SK-MEL-5 (cell line): Measurements from ENCODE around the genes PKIB, NKAIN2, NCOA7, HINT3, KIAA0408 and C6orf58.

DNA sequence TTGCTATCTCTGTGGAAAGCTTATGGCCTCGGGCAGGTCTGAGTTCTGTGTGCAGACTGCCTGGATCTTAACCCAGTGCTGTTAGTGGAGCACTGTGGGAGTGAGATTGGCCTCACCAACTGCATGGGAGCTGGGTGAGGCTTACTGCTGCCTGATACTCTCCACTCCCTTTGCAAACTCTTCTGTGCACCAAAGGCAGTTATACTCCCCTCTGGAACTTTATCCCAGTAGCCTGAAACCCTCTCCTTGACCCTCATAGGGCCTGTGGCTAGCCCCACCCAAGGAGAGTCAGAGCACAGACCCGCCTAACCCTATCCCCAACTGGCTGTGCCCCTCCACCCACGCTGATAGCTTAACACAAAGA lies 41.4 kb upstream of the PKIB start:
RAMPAGE:
- cytosol, long total RNA: no peak
- long total RNA: no peak
- nucleus, long total RNA: no peak

DNA sequence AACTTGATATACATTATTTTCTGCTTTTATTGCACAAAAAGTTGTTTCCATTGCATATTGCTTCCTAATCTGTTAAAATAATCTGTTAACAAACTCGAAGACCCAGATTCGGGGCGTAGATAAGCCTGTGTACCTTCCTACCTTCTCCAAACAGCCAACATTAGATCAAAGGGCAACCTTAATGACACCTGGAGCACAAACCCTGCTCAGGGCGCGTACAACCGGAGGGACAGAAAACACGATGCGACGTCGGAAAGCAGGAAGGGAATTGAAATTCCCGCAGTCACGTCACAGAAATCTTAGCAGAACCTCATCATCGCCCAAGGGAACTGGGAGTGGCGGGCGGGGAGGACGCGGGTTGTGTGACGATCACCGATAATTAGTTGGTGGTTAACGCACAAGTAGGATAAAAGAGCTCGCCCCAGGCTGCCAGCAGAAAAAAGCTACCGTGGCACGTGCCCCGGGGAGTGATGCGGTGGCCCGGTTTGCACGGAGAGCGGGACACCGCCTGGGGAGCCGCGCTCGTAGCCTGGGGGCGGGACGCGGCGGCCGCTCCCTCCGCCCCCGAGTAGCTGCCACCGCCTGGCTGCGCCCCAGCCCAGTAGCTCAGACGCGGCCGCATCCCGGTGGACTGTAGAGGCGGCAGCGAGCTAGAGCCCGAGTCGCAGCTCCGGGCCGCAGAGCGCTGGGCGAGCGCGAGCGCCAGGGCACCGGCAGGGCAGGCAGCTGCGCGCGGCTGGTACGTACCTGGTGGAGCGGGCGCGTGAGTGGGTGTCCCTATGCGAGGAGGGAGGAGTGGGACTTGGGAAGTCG lies at the start of gene PKIB:
Gene PKIB (plus strand): TSS at position 609 of the 813 bp plus-strand sequence.
RAMPAGE:
- cytosol, long total RNA: no peak
- long total RNA: no peak
- nucleus, long total RNA: no peak

GRCh38 chr6:123439392-123440050 lies 197.2 kb downstream of the TRDN start:
RAMPAGE:
- cytosol, long total RNA: no peak
- long total RNA: no peak
- nucleus, long total RNA: no peak

DNA sequence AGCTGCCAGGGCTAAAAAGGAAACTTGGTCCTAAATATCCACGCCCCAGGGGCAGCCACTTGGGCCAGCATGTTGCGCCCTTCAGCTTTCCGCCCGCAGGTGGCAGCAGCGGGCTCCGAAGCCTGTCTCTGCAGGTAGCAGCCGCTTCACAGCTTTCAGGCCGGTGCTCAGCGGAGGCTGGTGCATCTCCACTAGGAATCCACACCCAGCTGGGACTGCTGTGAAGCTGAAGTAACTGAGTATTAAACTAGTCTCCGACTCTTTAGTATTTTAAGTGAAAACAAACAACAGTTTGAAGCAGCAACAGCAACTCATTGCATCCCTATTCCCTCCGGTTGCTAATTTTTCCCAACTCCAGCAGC lies 1.0 kb upstream of the NKAIN2 start:
RAMPAGE:
- cytosol, long total RNA: no peak
- long total RNA: no peak
- nucleus, long total RNA: no peak

DNA sequence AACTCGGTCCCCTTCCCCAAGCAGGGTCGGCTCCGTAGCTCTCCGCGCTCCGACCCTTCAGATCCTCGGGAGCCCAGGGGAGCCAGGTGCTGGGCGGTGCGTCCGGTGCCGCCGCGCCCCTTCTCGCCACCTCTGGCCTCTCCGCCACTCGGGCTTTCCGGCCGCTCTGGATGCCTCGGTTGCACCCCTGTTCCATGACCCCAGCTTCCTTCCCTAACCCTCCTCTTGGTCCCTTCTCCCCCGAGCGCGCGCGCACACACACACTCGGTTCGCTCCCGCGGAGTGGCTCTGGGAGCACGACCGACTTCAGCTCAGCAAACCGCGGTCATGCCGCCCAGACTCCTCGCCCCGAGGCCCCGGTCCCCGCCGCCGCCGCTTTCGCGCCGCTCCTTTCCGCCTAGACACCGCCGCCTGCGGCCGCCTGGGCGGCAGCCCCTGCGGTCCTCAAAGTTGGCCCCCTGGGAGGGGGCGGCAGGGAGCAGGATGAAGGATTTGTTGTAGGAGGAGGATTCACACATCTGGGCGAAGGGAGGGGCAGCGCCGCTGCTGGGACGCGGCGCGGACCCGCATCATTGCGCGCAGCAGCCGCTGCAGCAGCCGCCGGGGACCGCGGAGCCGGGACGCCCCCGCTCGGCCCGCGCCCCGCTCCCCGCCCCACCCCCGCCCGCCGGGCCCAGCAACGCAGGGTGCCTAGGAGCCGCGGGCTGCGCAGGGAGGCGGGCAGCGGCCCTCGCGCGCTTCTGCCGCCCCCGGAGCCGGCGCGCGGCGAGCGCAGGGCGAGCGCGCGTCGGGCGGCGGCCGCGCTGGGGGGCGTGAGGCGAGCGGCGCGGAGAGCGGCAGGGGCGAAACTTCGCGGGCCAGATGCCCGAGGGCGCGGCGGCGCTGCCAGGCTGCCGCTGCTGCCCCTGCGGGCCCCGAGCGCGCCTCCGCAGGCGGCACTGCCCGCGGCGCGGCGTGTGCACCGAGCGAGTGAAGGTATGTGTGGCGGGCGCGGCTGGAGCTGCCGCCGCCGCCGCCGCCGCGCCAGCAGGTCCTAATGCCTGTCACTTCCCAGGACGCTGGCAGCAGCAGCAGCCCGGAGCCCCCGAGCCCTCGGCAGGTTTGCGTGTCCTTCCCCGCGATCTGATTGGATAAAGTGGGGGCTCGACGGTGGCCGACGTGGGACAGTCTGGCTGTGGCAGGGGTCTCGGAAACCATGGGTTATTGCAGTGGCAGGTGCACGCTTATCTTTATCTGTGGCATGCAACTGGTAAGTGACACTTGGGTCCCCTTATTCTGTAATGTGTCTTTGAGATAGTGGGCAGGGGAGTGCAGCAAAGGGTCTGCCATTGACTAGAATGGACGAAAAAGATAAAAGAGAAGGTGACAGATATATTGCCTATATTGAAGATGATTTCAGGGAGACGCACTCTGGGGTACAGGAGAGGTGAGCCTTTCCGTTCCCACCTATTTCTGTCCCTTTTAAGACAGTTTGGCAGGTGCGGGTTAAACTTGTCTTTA lies at the start of gene NKAIN2:
Gene NKAIN2 (plus strand): TSS at position 860 of the 1,500 bp plus-strand sequence.
RAMPAGE:
- cytosol, long total RNA: no peak
- long total RNA: no peak
- nucleus, long total RNA: no peak

DNA sequence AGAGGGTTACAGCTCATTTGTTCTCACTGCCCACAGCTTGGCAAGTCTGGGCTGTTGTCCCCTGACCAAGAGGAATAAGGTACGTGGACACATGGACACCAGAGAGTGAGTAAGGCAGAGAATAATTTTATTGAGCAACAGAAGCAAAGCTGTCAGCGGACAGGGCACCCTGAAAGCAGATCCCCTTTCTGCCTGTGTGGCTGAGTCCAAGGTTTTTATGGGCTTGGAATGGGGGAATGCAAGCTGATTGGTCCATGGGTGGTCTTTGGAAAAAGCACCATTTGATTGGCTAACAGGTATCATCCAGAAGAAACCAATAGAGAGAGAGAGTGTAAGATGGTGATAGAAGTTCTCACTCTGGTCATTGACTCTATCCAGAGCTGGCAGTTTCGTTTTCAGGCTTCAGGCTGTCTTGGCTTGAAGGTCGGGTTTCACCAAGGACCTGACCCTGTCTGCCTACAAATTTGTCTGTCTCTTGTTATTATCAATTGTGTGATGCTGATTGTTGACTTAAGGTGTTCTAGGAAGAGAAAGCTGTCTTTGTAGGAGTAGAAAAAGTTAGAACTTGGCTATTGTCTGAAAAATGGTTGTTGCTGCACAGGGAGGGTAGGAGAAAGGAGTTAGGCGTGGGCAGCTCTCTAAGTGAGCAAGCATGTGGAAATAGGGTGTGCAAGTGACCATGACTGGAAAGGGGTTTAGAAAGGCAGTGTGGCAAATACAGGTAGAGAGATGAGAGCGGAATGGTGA lies 16.7 kb downstream of the RNF217 start:
RAMPAGE:
- cytosol, long total RNA: no peak
- long total RNA: no peak
- nucleus, long total RNA: no peak

DNA sequence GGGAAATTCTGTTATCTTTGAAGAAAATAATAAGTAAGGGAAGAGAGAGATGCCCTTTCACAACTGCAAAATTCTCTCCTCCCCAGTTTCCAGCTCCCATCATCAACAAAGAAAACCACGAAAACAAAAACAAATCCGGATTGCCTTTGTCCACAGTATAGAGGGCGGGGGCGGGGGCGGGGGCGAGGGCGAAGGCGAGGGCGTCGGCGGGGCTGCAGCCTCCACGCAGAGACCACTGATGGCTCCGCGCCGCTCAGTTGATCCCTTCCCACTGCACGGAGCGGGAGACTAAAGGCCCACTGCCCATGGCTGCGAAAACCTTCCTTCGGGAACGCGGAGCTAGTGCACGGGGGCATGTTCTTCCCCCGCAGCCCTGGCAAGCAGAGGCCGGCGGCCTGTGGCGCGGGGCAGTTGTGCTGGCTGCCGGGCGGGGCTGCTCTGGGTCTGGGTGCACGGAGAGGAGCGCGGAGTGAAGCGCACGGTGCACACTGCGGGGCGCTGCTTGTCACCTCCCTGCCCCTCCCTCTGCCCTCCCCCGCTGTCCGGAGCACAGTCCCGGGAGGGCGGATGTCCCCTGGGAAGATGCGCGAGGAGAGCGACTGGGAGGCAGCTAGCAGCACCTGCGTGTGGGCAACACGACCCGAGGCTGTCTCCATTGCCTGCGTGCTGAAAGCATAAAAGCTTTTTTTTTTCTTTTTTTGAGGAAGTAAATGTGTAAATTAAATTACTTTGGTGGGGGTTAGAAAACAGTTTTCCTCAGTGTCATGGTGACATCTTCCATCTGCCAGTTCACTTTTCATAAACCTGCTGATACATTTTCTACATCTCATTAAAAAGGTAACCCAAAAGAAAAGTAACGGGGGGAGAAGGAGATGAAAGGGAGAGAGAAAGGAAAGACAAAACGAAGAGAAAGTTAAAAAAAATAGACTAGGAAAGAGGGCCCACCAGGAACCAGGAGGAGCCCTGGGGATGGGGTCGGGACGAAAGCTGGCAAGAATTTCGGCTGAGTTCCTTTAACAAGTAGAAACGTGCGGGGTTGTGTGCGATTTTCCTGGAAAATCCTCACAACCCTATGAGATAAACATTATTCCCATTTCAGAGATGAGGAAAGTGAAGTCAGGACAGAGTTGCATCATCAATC lies 53.9 kb upstream of the TPD52L1 start:
RAMPAGE:
- cytosol, long total RNA: no peak
- long total RNA: no peak
- nucleus, long total RNA: no peak

RAMPAGE:
- cytosol, long total RNA: no peak
- long total RNA: no peak
- nucleus, long total RNA: no peak
These were observed 646 bp downstream of the TPD52L1 start for GRCh38 chr6:125154126-125154712.

GRCh38 chr6:125362911-125364351 lies 61.7 kb upstream of the HDDC2 start:
RAMPAGE:
- cytosol, long total RNA: no peak
- long total RNA: no peak
- nucleus, long total RNA: no peak

DNA sequence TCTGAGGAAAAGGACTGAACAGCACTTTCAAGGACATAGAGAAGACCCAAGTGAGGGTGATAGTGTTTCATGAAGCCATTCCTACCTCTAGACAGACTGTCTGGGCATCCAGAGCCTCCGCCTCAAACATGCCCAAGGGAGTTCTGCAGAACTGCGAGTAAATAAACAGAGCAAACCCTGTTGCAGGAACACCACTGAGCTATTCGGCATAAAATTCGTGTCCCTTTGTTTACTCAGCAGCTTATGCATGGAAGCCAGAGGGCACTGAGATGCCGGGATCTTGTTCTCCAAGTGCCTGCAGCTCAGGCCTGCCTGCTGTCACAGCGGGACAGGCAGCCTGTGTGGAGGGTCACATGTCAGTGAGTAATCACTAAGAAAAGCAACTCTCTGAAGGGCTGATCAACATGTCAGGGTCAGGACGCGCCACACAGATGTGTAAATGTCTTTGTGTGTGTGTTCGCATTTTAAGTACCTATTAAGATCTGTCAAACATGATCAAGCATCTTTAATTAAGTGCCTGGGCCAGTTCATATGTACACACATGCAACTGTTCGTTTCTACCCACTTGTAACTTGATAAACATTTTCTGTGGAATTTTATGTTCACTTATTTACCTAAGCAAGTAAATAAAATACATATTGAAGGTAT lies 164.8 kb upstream of the HEY2 start:
RAMPAGE:
- cytosol, long total RNA: no peak
- long total RNA: no peak
- nucleus, long total RNA: no peak

GRCh38 chr6:125707188-125707522 lies 42.3 kb upstream of the HEY2 start:
RAMPAGE:
- cytosol, long total RNA: no peak
- long total RNA: no peak
- nucleus, long total RNA: no peak

DNA sequence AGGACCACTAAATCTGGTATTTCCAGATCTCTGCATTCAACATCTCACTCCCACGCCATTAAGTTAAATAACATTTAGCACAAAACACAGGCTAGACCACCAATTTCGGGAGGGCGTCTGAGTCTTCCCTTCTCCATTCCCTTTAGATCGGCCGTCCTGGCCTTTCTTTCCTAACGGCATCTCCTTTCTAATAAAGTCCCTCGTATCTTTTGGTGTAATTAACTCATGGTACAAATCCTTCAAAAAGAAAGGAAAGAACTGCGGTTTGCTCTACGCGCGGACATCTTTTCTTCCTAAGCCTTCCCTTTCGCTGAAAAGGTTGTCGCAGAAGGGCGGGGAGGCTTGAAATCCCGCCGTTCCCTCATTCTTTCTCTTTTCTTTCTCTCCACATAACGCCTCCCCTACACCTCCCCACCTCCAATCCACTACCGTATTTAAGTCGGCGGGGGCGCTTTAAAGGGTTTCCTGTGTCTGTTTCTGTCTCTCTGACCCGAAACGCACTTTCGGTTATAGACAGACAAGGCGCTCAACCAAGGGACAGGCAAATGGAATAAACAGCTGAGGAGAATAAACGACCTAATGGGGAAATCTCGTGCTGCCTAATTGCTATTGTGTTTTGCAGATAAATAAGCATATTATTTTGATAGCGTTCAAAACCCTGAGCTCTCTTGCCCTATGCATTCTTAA lies 2.7 kb upstream of the HEY2 start:
RAMPAGE:
- cytosol, long total RNA: no peak
- long total RNA: no peak
- nucleus, long total RNA: no peak

DNA sequence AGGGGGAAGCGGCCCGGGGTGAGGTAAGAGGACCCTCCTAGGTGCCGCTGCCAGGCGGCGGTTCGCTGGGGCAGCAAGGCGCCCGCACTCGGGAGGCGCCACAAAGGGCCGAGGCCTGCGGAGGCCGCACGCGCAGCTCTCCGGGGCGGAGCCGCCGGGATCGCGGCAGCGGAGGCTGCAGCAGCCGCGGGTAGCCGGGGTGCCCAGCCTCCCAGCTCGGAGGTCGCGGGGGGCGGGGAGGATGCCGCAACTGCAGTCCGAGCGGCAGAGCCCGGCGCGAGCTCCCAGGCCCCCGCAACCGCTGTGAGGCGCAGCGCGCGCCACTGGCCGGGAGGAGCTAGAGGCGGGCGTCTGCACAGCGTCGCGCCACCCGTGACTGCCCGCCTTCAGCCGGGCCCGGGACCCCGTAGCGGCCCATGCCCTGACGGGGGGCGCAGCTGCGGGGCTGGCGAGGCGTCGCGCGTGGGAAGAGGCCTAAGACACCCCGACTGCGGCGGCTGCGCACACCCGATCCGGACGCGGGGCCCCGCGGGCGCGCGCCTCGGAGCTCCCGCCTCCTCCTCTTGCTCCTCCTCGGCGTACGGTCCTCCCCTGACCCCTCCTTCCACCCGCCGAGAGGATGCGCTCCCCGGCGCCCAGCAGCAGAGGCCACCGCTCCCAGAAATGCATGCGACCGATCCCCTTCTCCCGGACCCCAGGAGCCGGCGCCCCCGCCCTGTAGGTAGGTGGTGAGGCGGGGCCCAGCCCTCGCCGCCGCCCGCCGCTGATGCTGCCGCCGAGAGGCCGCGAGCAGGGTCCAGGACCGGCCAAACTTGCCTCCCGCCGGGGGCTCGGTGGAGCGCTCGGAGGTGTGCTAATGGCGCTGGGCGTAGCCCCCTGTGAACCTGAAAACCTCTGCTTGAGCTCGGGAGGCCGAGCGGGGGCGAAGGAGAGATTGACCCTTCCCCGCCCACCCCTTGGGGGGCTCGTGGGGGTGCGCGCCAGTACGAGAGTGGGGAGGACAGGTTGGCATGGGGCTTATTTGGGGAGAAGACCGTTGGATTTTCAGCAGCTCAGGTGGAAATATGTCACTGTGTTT lies at the start of gene NCOA7:
Gene NCOA7 (plus strand): TSS at position 614 of the 1,078 bp plus-strand sequence.
RAMPAGE:
- cytosol, long total RNA: start-site peak on the plus strand centred at position 617 of the sequence, 58 bp wide, 222 and 214 reads in 2 replicates
- long total RNA: start-site peak on the plus strand centred at position 625 of the sequence, 73 bp wide, 77 and 87 reads in 2 replicates
- nucleus, long total RNA: start-site peak on the plus strand centred at position 634 of the sequence, 92 bp wide, 212 and 40 reads in 2 replicates

DNA sequence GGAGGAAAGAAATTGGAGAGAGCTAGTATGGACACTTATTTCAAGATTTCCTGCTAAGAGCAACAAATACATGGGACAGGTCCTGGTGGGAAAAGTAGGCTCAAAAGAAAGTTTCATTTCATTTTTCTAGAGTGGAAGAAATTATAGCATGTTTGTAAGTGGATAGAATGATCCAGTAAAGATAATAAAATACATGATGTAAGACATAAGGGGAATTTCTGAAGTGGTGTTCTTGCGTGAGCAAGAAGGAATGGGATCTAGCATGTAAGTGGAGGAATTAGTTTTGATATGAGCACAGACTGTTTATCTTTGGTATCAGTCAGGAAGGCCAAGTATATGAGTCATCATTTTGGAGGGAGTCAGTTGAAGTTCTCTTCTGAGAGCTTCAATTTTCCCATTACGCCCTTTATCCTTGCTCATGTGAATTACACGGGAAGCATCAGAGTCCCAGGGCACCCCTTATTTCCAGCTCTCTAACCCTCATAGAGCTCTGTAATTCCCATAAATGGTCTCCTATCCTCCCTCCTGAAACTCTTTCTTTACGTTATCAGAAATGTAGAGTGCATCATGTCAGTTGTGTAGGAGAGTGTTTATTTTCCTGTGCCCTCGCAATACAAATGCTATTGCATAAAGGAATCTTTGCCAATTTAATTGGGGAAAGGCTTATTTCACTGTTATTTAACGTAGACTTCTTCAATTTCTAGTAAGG lies 10.3 kb upstream of the HINT3 start:
RAMPAGE:
- cytosol, long total RNA: no peak
- long total RNA: no peak
- nucleus, long total RNA: no peak

RAMPAGE:
- cytosol, long total RNA: start-site peak on the plus strand at chr6:125956765-125956972, 287 and 330 reads in 2 replicates
- long total RNA: start-site peak on the plus strand at chr6:125956763-125956971, 286 and 291 reads in 2 replicates
- nucleus, long total RNA: start-site peak on the plus strand at chr6:125956750-125956875, 19 and 31 reads in 2 replicates
These were observed at the start of gene HINT3 for GRCh38 chr6:125956446-125957548. HINT3 (plus strand) TSS chr6:125956770.

DNA sequence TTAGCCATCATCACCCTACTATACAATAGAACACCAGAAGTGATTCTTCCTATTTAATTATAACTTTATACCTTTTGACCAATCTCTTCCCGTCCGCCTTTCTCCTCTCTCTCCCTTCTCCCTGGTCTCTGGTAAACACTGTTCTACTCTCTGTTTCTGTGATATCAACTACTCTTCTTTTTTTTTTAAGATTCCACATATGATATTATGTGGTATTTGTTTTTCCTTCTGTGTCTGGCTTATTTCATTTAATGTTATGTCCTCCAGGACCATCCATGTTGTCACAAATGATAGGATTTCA lies 19.9 kb upstream of the CENPW start:
RAMPAGE:
- cytosol, long total RNA: no peak
- long total RNA: no peak
- nucleus, long total RNA: no peak

DNA sequence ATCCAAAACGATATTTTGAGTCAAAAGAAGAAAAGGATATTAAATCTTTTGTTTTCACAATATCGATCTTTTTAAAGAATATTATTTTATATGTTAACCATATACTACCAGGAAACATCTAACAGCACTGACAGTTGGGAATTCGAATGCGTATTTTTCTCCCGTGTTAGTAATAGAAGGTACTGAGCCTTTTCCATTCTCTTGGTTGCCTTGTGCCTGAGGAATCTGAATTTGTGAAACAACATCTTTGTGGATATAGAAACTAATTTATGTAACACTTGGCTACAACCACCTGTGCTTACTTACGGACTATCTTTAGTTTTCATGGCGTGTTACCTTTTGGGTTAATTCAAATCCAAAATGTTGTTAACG lies 2.2 kb downstream of the RNF146 start:
RAMPAGE:
- cytosol, long total RNA: no peak
- long total RNA: no peak
- nucleus, long total RNA: no peak

GRCh38 chr6:127344385-127344851 lies 1.0 kb upstream of the ECHDC1 start:
RAMPAGE:
- cytosol, long total RNA: no peak
- long total RNA: no peak
- nucleus, long total RNA: no peak

RAMPAGE:
- cytosol, long total RNA: no peak
- long total RNA: no peak
- nucleus, long total RNA: no peak
These were observed at the start of gene KIAA0408 for GRCh38 chr6:127458772-127459764. KIAA0408 (minus strand) TSS chr6:127459389.

DNA sequence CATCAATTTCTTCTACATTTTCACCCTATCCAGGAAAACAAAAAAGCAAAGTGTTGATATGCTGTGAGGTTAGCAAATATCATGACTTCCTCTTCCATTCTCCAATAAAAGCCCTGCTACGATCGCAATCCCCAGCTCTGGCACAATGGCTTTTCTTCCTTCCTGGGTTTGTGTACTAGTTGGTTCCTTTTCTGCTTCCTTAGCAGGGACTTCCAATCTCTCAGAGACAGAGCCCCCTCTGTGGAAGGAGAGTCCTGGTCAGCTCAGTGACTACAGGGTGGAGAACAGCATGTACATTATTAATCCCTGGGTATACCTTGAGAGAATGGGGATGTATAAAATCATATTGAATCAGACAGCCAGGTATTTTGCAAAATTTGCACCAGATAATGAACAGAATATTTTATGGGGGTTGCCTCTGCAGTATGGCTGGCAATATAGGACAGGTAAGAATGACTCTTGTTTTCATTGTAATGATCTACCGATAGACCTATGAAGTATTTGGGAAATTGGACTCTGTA lies at the start of gene C6orf58:
Gene C6orf58 (plus strand): TSS at position 134 of the 521 bp plus-strand sequence.
RAMPAGE:
- cytosol, long total RNA: no peak
- long total RNA: no peak
- nucleus, long total RNA: no peak